Aortic smooth muscle cell (primary cell): ENCODE measurements around a stretch of chr6.

GRCh38 chr6:149257443-149258175, 59.9 kb upstream of the TAB2 start:
- RRBS, result no CpG with 5 or more reads among the region's 10 CpGs

GRCh38 chr6:149318857-149319218, 1.3 kb downstream of the TAB2 start:
- RRBS, result no CpG with 5 or more reads among the region's 9 CpGs

GRCh38 chr6:149320773-149321363, 3.4 kb downstream of the TAB2 start:
- RRBS, result no CpG with 5 or more reads among the region's 1 CpG

- RRBS, result no CpG with 5 or more reads among the region's 6 CpGs
Observed at GRCh38 chr6:149379184-149379554, 20.9 kb upstream of the SUMO4 start.

DNA sequence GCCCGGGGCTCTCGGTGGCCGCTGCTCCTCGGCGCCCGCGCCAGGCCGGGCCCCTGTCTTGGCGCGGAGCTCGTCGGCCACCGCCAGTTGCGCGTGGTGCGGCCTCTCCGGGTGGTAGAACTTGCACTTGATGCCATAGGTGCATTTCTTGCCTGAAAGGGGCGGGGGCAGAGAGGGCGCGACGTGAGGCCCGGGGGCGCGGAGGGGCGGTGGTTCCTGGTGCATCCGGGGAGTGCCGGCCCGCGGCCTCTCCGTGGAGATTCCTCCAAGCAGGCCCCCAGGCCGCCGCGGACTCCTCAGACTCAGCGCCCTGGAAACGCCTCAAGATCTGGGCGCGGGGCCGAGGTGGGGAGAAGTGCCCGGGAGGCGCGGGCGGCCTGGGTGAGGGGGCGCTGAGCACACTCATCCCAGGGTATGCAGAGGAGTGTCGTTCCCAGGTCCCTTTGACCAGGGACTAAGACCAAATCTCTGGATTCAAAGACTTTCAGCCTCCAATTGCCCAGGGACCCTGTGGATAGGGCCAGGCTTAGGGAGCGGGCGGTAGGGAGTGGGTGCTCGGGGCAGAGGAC, 33.4 kb downstream of the ZC3H12D start:
- RRBS, result 8% methylated on average over 26 of the region's 47 CpGs

GRCh38 chr6:149494620-149495320, 10.0 kb upstream of the ZC3H12D start:
- RRBS, result no CpG with 5 or more reads among the region's 5 CpGs

DNA sequence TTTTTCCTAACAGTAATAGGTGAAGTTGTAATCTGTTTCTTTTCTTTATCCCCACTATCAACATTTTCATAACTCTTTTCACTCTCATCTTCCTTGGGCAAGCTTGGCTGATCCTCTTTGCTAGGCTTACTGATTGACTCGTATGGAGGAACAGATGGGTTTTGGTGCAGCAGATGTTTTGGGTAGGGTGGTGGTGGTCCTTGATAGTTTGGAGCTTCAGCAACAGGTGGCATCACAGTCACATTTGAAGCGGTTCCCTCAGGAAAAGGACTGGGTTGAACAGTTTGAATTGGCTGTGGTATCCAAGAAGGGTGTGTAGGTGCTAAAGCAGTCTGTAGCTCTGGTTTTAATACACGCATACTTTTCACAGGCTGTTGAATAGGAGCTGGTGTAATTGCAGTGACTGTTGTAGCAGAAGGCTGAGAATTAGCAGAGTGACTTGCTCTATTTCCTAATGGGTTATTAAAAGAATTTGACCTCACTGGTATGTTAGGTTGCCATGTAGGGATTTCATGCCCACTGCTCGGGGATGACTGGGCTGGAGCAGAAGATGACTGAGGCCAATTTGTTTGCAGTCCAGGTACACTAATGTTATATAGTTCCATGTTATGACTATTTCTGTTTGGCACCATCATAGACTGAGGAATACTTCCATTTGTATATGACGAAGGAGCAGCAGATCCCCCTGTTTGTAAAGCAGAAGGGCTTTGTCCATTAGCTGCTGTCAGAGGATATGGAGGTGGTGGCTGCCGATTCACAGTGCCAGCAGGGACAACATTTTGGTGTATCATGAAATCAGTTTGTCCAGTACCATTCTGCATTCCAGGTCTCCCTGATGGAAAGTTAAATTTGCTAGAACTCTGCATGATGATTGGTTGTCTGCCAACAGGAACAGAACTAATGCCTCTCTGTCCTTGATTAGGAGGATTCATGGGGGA, 34.4 kb downstream of the LATS1 start:
- RRBS, result no CpG with 5 or more reads among the region's 6 CpGs

- RRBS, result under 1% methylated on average over 20 of the region's 39 CpGs
Observed at GRCh38 chr6:149717094-149717951, 578 bp downstream of the LATS1 start.

DNA sequence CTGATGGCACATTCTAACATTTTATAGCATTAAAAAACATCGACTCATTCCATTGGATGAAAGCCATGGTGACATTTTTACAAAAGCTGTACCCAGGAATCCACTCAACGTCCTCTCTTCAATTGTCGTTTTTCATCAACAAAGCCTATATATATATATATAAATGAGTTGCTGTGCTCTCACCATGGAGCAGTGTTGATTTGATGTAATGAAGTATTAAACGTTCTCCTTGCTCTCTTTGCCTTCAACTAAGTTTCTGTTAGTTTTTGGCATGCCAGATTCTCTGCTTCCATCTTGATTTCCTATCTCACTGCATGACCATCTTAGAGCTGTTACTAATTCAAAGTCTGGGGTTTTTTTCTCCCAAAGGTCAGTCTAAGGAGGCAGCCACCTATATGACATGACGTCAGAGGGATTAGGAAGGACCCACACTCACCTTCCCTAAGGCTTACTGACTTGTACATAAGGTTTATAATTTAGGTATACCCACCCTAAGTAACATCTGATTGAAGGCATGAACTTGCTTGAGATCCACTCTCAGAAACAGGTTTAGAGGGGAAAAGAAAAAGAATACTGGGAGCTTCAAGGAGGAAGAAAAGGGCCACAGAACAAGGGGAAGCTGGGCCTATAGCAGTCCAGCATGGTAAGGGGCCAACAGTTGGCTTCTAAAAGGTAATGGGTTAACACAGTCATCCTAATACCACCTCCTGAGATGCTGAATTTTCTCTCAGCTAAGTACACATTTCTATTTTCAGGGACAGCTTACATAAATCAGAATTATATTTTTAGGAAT, 44.4 kb downstream of the LRP11 start:
- RRBS, result no CpG with 5 or more reads among the region's 5 CpGs

GRCh38 chr6:149854901-149855468, 9.2 kb downstream of the LRP11 start:
- RRBS, result no CpG with 5 or more reads among the region's 5 CpGs

- RRBS, result no CpG with 5 or more reads among the region's 2 CpGs
Observed at GRCh38 chr6:150192923-150193425, 50.1 kb downstream of the PPP1R14C start.

- RRBS, result no CpG with 5 or more reads among the region's 10 CpGs
Observed at GRCh38 chr6:150201545-150202233, 58.8 kb downstream of the PPP1R14C start.

GRCh38 chr6:150398016-150398476, 29.2 kb downstream of the IYD start:
- RRBS, result no CpG with 5 or more reads among the region's 8 CpGs

DNA sequence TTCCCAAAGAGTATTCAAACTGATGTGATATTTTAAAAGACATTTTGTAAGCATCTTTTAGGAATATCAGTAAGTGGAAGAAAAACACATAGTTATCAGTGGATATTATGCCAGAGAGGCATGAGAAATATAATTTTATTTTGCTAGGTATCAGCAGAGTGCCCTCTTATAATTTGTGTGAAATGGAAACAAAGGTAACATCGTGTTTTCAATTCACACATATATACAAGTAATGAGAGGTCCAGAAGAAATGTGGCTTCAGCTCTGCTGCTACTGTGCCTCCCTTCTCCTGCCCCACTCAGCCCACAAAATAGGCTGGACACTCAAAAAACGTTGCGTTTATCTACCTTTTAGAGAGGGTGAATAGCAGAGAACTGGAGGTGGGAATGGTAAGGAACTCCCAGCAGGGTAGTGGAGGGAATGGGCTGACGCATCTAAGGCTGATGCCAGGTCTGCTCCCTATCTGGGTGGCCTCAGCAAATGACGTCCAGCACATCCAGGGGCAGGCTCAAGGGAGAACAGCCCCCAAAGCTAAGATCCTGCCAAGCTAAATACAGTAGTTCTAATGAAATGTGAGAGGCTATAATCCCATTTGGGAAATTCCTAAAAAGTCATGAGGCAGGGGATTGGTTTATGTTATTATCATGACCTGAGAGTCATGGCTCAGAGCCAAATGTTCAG, 34.4 kb downstream of the IYD start:
- RRBS, result no CpG with 5 or more reads among the region's 5 CpGs

GRCh38 chr6:150598983-150599619, 584 bp upstream of the PLEKHG1 start:
- RRBS, result 46% methylated on average over 3 of the region's 16 CpGs

GRCh38 chr6:150632725-150633165, 33.1 kb downstream of the PLEKHG1 start:
- RRBS, result no CpG with 5 or more reads among the region's 5 CpGs

DNA sequence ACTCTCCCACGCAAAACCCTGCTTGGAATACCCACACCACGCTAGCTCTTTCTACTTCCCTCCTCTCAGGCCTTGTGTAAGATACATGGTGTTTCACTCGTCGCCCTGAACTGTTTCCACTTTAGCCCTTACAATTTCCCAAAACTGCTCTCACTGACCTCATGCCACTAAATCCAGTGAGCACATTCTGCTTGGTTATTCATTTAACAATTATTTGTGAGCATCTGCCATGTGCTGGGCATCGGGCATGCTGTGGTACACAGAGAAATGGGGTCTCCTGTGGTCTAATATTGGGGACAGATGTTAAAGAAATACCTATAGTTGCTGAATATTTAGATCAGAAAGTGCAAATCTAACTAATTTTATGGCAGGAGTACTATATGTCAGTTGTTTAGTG, 40.9 kb downstream of the PLEKHG1 start:
- RRBS, result no CpG with 5 or more reads among the region's 5 CpGs

DNA sequence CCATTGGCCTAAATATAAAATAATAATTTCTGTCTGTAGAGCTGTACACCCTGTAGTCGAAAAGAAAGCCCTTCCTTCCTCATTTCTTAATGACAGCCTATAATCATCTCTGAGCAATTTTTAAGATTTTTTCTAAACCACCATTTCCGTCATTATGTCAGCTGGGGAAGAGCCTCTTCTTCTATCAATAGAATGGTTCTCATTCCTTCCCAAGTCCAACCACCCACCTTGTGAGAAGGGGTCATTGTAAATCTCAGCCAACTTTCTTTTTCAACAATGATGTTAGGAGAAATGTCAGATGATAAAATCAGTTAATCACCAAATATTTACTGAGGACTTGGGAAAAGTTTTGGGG, 91.8 kb downstream of the PLEKHG1 start:
- RRBS, result no CpG with 5 or more reads among the region's 2 CpGs

GRCh38 chr6:150711646-150712589, 112.2 kb downstream of the PLEKHG1 start:
- RRBS, result no CpG with 5 or more reads among the region's 8 CpGs

- RRBS, result no CpG with 5 or more reads among the region's 12 CpGs
Observed at GRCh38 chr6:150775647-150776367, 89.7 kb upstream of the MTHFD1L start.